Type B pancreatic cell (in vitro differentiated cells): ENCODE data around the gene RFPL3.

GRCh38 chr22:30940419-30940983 lies 28.1 kb downstream of the MORC2 start:
- PRO-cap, result no peak

DNA sequence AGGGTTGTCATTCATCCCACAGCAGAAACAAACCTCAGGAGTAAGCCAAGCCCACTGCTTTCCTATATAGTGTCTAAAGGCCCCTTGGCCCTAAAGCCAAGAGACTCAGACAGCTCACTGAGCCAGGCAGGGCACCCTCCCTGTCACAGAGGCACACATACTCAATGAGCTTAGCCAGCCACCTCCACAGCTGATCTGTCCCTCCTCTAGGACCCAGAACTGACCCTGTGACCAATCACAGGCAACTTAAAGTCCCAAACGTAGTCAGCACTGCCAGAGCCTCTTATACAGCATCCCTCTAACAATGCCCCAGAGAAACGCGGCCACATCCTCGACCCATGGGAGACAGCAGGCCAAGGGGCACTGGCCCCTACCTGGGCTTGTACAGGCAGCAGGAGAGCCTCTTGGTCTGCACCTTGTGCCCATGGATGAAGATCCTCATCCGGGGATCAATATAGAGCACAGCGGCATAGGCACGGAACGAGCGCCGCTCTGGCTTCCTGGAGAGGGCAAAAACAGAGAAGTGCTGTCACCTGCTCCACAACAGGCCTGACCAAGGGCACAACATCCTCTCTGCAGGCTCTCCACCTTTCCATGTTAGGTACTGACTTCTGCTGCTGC lies 27.4 kb downstream of the MORC2 start:
- PRO-cap, result no peak

- PRO-cap, result no peak
Observed at GRCh38 chr22:31039027-31039809, 41.9 kb upstream of the SMTN start.

DNA sequence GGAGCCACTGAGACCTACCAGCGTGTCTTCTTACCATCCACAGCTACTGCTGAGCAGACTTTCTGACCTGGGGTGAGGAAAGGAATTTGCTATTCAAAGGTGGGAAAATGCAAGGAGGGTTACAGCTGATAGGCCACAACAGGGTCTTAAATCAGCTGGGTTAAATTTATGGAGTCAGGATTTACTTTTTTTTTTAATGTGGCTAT lies 572 bp upstream of the SELENOM start:
- PRO-cap, result no peak

DNA sequence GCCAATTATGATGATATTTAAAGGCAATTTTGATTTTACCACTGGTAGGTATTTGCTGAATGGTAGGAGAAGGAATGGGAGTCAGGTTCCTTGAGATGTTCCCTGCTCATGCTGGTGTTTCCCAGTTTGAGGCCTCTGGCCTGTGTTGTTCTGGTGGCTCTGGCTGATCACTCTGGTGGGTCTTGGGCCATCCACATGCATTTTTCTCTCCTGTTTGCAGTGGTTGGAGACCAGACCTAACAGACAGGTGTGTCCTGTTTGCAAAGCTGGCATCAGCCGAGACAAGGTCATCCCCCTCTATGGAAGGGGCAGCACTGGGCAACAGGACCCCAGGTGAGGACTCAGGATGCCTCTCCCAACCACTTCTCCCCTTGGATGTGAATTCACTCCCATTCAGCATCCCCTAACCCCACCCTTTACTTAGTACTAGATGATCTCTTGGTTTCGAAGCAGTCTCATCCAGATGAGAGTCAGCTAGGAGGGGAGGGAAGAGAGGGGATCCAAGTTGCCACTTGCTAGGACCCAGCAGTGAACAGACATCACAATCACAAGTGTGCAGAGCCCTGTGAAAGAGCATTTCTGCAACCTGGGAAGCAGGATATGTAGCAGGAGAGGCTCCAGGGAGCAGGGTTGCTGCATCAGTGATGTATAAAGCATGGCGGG lies 16.7 kb upstream of the LIMK2 start:
- PRO-cap, result no peak

GRCh38 chr22:31204228-31204807 lies 7.8 kb upstream of the LIMK2 start:
- PRO-cap, result no peak

DNA sequence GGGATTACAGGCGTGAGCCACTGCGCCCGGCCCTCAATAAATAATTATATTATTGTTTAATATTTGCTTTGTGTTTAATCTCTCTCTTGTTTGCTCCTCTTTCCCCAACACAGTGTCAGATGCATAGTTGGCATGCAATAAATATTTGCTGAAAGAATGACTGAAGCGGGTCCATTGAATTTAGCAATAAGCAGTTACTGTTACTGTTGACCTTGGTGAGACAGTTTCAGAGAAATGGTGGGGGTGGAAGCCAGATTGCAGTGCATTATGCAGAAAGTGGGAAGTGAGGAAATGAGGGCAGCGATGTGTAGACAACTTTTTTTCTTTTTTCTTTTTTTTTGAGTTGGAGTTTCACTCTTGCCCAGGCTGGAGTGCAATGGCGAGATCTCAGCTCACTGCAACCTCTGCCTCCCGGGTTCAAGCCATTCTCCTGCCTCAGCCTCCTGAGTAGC lies 9.7 kb downstream of the LIMK2 start:
- PRO-cap, result no peak

- PRO-cap, result no peak
Observed at GRCh38 chr22:31277032-31277531, 15.2 kb downstream of the PIK3IP1 start.

- PRO-cap, result unidirectional peak, plus-strand start at chr22:31313561
Observed at GRCh38 chr22:31313152-31313824, 21.0 kb upstream of the PIK3IP1 start.

DNA sequence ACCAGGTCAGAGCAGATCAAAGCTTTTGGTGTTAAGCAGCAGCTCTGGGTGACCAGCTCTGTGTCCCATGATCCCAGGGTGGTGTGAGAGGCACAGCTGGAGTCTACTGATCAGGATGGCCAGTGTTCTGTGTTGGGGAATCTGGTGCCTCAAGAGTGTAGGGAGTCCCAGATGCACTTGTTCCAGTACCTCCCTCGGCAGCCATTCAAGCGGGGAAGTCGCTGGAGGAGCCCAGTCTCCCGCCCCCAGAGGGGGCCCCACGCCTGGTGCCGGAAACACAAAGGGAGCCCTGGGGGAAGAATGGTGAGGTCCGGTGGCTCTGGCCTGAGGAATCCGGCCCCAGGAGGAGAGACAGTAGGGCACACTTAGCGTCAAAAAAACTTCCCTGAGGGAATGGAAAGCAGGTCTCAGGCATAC lies 2.4 kb downstream of the PATZ1 start:
- PRO-cap, result bidirectional peak, plus-strand start at position 280 of the sequence, minus-strand start at position 207 of the sequence

GRCh38 chr22:31393986-31394300 lies 5.5 kb upstream of the DRG1 start:
- PRO-cap, result no peak

GRCh38 chr22:31617547-31618836 lies 44.0 kb downstream of the PISD start:
- PRO-cap, result no peak

- PRO-cap, result no peak
Observed at GRCh38 chr22:31627345-31628067, 34.5 kb downstream of the PISD start.

GRCh38 chr22:32050620-32051045 lies 7.6 kb downstream of the SLC5A1 start:
- PRO-cap, result no peak

DNA sequence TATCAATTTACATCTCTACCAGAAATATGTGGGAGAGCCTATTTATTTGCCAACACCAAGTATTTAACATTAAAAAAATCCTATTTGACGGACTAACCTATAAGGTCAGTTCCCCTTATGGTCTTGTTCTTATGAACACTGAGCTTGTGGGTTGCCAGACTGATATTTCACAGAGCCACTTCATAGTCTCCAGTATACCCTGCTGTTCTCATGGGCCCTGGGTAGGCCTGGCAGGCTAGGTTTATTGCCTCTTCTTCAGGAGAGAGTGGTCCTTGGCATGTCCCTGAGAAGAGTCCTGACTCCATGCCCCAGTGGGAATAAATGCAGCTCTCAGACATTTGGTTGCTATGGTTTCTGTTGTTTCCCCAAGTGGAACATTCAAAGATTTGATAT lies 15.6 kb downstream of the SLC5A1 start:
- PRO-cap, result no peak

GRCh38 chr22:32357661-32357968 lies at the start of gene RFPL3:
Gene RFPL3, plus strand, starts transcription at chr22:32357867.
- PRO-cap, result no peak

- PRO-cap, result no peak
Observed at GRCh38 chr22:32477474-32478448, 3.1 kb downstream of the FBXO7 start.

DNA sequence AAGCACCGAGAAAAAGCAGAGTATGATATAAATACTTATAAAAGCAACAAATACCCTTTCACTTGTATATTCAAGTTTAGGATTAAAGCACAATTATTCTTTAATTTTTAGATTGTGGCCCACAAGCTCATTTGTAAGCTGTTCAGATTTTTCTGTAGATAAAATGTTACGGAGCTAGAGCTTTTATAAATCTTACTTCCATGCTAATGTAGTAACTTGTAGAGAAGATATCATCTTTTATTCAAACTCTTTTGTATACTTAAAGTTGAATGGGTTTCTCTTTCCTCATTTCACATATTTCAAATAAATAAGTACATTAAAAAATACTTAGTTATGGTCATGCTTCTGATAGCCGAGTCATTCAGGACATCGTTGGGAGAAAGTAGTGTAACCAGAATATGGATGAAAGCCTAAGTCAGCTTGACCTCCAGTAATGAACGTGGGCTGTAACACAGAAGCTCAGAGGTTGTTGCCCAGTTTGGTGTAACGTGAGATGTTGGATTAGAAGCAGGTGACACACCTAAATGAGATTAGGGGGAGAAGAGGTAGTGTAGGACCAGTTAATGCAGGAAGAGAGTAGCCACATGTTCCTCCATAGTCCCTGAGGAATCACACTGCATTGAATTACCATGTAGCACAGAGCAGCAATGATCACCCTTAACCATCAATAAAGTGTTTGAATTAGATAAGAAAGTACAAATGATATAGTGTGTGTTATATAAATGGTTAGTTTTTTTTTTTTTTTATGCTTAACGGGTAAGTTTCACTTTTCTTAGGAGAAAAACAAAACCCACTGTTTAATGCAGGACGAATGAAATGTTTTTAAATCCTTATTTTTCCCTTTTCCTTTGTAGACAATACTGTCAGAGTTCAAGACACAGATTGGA lies 20.3 kb downstream of the FBXO7 start:
- PRO-cap, result no peak

DNA sequence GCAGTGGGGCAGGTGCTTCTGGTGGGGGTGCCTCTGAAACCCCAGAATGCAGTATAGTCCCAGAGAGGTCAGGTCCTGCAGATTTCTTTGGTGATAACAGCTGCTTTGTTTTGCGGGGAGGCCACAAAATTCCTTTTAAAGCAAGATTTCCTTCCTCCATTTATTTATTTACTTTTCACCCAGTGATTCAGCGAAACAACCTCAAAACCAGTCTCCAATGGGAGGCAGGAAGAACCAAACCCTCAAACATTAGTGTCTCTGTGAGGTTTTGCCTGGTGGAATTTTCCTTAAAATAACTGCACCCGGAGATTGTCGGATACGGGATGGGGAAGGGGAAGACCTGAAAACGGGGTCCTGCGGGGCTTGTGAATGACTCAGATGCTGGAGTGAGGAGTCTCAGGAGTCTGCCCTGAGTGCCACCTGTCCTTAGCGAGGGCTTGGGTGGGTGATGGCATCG lies 39.9 kb upstream of the TIMP3 start:
- PRO-cap, result no peak

GRCh38 chr22:32818528-32819256 lies 17.2 kb downstream of the TIMP3 start:
- PRO-cap, result no peak